Glomerular endothelial cell (primary cell): ENCODE measurements around a stretch of chr2.

- RAMPAGE, long total RNA, result no peak
These were observed 657 bp downstream of the B3GNT2 start for GRCh38 chr2:62196240-62197303.

- RAMPAGE, long total RNA, result no peak
These were observed 13.1 kb downstream of the B3GNT2 start for GRCh38 chr2:62208708-62209756.

GRCh38 chr2:62213633-62214627 lies 18.0 kb downstream of the B3GNT2 start:
- RAMPAGE, long total RNA, result no peak

DNA sequence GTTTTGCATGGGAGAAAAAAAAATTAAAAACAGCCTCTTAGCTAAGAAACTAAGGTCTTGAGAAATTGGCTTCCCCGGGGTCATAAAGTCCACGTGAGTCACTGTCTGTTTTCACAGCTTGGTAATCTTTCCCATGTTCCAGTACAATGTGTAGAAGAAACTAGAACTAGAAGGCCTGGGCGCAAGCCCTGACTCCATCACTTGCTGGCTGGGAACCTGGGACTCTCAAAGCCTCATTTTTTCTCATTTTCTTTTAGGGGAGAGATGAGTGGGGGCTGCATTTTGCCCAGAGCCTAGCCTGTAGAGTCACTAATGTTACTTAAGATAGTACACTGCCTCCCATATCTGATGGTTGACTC lies 20.8 kb downstream of the B3GNT2 start:
- RAMPAGE, long total RNA, result no peak

- RAMPAGE, long total RNA, result no peak
These were observed 17.0 kb downstream of the TMEM17 start for GRCh38 chr2:62488951-62489451.

GRCh38 chr2:62491882-62492372 lies 14.1 kb downstream of the TMEM17 start:
- RAMPAGE, long total RNA, result no peak

DNA sequence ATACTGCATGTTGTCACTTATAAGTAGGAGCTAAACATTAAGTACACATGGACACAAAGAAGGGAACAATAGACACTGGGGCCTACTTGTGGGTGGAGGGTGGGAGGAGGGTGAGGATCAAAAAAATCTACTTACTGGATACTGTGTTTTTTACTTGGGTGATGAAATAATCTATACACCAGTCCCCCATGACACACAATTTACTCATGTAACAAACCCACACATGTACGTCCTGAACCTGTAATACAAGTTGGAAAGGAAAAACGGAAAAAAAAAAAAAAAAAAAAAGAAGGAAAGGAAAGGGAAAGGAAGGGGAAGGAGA lies 169.5 kb upstream of the OTX1 start:
- RAMPAGE, long total RNA, result no peak

- RAMPAGE, long total RNA, result no peak
These were observed 30.7 kb upstream of the UGP2 start for GRCh38 chr2:63810905-63811418.

- RAMPAGE, long total RNA, result no peak
These were observed 14.3 kb downstream of the UGP2 start for GRCh38 chr2:63855859-63856630.

DNA sequence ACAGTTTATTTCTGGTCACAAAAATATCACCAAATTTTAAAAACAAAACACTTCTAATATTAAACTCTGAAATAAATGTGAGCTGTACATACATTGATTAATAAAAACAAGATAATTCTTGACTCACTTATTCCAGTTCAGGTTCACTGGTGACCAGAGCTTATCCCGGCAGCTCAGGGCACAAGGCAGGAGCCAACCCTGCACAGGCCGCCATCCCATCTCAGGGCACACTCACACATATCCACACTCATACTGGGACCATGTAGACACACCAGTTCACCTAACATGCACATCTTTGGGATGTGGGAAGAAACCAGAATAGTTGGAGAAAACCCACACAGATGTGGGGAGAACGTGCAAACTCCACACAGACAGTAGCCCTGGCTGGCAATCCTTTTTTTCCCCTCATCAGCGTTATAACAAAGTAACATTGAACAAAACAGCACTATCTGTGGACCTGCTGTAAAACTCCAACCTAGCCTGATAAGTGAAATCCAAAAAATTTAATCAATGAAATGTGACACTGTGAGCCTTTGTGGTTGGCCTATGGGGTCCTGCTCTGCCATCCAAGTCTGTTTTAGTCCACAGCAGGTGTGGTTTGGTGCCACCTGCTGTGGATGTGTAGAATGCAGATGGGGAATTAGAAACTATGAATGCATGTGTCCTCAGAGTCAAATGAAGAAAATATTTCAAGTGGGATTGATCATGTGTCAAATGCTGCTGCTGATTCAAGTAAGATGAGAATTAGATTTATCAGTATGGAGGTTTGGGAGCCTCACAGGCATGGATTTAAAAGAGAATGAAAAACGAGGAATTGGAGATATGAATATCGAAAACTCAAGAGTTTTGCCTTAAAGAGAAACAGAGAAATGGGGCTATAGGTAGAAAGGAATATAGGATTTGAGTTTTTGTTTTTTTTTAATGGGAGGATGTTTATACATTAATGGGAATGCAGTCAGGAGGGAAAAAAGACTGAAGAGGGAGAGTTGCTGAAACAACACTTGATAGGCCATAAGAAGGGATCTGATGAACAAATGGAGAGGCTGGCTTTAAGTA lies 47.0 kb downstream of the UGP2 start:
- RAMPAGE, long total RNA, result no peak

DNA sequence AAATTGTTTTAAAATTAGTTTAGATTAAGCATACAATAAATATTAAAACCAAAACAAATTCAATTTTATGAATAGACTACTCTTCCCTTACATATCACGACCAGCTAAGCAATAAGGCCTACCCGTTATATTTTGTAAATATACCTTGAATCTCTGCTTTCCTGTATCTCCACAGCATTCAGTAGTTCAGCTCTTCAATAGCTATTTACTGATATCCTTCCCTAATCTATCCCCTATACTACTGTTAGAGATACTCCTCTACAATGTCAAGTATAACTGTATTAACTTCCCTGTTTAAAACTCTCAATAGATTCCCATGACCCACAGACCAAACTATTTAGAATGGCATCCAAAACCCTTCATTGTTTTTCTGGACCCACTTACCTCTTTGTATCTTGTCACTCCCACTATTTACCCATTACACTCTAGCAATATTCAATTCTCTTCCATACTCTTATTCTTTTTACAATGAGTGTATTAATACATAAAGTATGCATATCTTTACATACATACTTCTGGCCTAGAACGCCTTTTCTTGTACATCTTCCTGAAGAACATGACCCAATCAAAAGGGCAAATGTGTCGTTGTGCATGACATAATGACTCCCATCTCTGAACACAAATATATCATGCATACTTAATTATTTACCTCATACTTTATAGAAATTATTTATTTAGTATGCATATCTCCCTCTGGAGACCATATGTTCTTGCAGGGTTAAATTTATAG lies 52.7 kb downstream of the VPS54 start:
- RAMPAGE, long total RNA, result no peak

- RAMPAGE, long total RNA, result no peak
These were observed 1.1 kb downstream of the VPS54 start for GRCh38 chr2:64018102-64018513.

DNA sequence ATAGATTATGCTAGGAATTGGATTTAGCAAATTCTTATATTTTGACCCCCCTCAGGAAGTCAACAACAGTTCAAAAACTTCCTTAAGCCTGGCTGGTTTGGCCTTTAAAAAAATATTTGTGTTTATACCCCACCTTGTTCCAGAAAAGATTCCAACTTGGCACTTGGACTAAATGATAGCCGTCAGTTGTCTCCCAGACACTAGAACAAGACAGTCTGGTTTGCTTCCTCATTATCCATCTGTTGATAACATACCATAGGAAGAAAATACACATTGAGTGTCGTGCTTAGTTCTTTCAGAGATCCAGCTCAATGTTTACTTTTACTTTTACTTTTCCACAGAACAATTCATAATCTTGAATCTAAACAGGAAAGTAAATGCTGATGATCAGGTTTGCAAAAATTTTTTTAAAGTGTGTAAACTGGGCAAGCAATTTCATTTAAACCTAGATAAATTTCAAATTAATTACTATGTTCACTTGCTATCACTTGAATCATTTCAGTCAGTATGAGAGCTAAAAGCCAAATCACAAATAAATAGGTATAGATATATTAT lies 2.4 kb upstream of the VPS54 start:
- RAMPAGE, long total RNA, result no peak

DNA sequence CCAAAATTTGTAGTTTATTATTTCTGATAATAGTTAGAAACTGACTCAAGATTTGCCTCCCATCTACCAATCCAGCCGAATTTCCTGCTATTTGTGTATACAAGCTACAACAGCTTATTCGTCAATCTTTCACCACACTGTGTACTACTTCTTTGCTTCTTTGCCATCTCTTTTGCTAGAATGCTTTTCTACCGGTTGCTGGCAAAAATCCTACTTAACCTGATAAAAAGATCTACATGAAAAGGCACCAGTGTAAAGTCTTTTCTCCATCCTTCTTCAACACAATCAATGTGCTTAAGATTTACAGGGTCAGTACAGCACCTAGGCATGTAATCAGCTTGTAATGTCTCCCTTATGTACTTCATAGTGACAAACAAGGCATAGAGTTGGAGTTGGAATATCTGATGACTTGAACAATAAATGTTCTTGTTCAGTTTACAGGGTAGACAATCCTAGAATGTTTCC lies 45.9 kb downstream of the PELI1 start:
- RAMPAGE, long total RNA, result no peak

DNA sequence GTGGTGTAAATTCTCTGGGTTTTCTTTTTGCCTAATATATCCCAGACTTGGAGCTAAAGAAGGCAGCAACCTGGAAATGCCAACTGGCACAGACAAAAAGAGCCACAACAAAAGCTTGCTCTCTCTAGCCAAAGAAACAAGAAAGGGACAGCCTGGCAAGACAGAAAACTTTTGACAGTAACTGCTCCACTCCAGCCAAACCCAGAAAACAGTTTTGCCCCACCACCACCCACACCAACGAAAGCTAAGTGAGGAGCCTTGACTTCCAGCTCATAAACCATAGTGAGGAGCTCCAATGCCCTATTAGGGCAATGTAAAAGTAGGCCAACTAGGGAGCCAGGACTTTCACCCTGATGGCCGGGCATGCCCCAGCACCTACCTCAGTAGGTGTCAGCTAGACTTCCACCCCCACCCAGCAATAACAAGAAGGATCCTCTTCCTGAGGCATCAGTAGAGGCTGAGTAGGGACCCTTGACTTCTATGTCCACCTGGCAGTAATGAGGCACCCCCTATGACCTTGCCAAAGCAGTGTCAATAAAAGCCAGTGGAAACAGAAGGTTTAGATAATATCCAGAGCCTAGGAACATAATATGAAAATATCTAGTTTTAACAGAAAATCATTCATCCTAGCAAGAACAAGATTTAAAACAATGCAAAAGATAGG lies 35.4 kb downstream of the PELI1 start:
- RAMPAGE, long total RNA, result no peak

- RAMPAGE, long total RNA, result no peak
These were observed 21.8 kb downstream of the PELI1 start for GRCh38 chr2:64122229-64123062.

DNA sequence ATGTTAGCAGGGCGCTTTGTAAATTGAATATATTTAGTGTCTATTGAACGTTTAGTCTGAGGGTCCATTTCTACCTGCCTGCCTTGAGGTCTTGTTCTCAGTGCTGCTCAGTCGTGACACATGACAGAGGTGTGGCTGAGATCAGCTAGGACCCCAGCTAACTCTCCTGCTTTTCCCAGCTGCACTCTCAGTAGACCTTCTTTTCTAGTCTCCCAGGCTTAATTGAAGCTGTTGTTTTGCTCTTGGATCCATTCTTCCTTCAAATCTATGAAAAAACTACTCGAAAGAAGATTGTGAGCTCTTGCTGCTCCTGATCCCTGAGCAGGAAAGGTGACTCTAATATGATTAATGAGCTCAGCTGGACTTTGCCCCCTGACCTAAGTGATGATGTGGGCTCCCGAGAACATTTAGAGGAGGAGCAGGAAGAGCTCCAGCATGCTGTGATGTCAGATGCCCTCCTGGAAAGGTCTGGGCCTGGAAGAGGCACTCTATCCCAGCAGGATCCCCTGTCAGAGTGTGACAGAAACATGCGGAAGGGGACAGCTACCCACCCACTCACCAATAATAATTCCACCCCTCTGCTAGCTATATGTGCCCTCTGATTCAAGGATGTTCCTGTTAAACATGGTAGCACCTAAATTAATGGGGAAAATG lies 117.8 kb upstream of the PELI1 start:
- RAMPAGE, long total RNA, result no peak

- RAMPAGE, long total RNA, result no peak
These were observed 62.6 kb upstream of the LGALSL start for GRCh38 chr2:64391307-64391892.

GRCh38 chr2:64406247-64406632 lies 47.7 kb upstream of the LGALSL start:
- RAMPAGE, long total RNA, result no peak

GRCh38 chr2:64455226-64455993 lies 1.4 kb downstream of the LGALSL start:
- RAMPAGE, long total RNA, result no peak